Adrenal gland (tissue), 7 donors: ENCODE measurements around the genes CLPP, ALKBH7 and SLC25A41.

DNA sequence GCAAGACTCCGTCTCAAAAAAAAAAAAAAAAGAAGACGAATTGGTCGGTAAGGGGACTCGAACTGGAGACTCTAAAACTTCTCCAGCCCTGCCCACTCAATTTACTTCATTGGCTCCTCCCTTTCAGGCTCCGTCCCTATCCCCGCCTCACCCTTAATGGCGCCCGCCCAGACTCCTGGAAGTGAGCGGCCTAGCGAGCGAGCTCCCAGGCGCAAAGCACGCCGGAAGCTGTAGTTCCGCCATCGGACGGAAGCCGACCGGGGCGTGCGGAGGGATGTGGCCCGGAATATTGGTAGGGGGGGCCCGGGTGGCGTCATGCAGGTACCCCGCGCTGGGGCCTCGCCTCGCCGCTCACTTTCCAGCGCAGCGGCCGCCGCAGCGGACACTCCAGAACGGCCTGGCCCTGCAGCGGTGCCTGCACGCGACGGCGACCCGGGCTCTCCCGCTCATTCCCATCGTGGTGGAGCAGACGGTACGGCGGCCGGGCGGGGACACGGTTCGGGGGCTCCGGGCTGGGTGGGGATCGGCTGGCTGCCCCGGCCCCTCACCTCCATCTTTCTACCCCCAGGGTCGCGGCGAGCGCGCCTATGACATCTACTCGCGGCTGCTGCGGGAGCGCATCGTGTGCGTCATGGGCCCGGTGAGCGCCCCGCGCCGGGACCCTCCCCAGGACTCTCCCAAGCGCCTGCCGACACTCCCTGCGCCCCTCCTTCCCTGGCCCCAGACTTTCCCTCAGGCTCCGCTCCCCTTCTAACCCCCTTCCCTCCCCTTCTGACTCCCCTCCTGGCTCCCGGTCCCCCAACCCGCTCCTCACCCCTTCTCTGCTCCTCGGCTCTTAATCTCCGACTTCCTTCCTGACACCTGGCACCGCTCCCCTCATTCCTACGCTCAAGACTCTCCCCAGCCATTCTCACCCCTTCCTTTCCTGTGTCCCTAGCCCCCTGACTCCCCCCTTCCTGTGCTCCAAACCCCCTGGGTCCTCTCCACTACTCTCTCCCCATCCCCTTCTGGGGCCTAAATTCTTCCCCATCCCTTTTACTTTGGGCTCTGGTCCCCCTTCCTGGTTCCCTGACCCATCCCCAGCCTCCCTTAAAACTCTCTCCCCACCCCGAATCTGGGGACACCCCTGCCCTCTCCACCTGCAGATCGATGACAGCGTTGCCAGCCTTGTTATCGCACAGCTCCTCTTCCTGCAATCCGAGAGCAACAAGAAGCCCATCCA lies at the start of gene CLPP:
TSS of gene CLPP (plus strand) at position 231 of the 1,222 bp plus-strand sequence.
- PRO-cap, 3 experiments = peak in 3 of 3 experiments; most common plus-strand start position 449 of the sequence (in 3); most common minus-strand start position 837 of the sequence (in 3)
- RAMPAGE, long total RNA, 4 experiments = start-site peak on the plus strand in 4 of 4 experiments, centred at positions 151 to 555 of the sequence, 15 to 473 reads per replicate
- RRBS = 1% methylated on average over 14 of the region's 84 CpGs

DNA sequence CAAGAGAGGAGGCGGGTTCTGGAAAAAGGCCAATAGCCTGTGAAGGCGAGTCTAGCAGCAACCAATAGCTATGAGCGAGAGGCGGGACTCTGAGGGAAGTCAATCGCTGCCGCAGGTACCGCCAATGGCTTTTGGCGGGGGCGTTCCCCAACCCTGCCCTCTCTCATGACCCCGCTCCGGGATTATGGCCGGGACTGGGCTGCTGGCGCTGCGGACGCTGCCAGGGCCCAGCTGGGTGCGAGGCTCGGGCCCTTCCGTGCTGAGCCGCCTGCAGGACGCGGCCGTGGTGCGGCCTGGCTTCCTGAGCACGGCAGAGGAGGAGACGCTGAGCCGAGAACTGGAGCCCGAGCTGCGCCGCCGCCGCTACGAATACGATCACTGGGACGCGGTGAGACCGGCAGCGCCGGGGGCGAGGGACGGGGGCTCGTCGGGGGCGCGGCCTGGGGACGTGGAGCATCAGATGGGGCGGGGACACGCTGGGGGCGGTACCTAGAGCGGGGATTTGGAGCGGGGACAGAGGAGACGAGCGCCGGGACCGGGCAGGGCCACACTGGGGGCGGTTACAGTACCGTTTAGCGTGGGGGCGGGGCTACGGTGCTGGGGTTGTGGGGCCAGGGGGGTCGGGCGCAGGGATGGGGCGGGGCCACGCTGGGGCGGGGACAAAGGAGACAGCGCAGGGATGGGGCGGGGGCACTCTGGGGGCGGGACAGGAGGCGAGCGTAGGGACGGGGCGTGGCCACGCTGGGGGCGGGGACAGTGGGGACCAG lies at the start of gene ALKBH7:
TSS of gene ALKBH7 (plus strand) at position 158 of the 767 bp plus-strand sequence.
- PRO-cap, 3 experiments = peak in 3 of 3 experiments; most common plus-strand start position 185 of the sequence (in 3); most common minus-strand start position 552 of the sequence (in 2)
- RAMPAGE, long total RNA, 4 experiments = start-site peak on the plus strand in 4 of 4 experiments, centred at positions 165 to 174 of the sequence, 605 to 1,340 reads per replicate
- RRBS = no CpG with 5 or more reads among the region's 73 CpGs

- PRO-cap, 3 experiments = no peak in any of the 3 experiments
- RAMPAGE, long total RNA, 4 experiments = no peak in any of the 4 experiments
- RRBS = 96% methylated on average over 1 of the region's 35 CpGs
These were observed 5.7 kb upstream of the PSPN start for GRCh38 chr19:6381267-6382038.

- PRO-cap, 3 experiments = no peak in any of the 3 experiments
- RAMPAGE, long total RNA, 4 experiments = no peak in any of the 4 experiments
- RRBS = 83% methylated on average over 15 of the region's 32 CpGs
These were observed 10.3 kb downstream of the KHSRP start for GRCh38 chr19:6414235-6414792.

GRCh38 chr19:6433677-6433907 lies at the start of gene SLC25A41:
TSS of gene SLC25A41 (minus strand) at chr19:6433763.
- PRO-cap, 3 experiments = no peak in any of the 3 experiments
- RAMPAGE, long total RNA, 4 experiments = no peak in any of the 4 experiments
- RRBS = no CpG with 5 or more reads among the region's 4 CpGs

GRCh38 chr19:6441754-6442396 lies 8.3 kb upstream of the SLC25A41 start:
- PRO-cap, 3 experiments = no peak in any of the 3 experiments
- RAMPAGE, long total RNA, 4 experiments = no peak in any of the 4 experiments
- RRBS = 99% methylated on average over 4 of the region's 15 CpGs

DNA sequence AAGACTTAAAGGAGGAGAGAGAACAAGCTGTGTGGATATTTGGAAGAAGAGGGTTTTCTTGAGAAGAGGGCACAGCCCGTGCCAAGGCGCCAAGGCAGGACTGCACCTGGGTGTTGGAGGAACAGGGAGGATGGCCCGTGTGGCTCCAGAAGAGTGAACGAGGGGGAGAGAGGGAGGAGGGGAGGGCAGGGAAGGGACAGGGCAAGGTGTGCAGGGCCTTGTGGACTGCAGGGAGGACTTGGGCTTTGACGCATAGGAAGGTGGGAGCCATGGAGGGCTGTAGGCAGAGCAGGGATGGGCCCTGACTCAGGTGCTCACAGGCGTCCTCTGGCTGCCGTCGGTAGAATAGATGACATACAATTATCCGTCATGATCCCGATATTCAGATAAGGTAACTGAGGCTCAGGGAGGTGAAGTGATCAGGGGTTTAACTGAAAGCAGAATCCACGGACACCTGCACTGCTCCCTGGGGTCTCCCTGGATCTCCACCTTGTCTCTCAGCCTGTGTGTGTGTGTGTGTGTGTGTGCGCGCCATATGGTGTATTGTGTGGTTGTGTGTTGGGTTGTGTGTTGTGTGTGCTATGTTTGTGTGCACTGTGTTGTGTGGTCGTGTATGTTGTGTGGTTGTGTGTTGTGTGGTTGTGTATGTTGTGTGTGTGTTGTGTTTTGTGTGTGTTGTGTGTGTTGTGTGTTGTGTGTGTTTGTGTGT lies 3.4 kb downstream of the C3 start:
- PRO-cap, 3 experiments = no peak in any of the 3 experiments
- RAMPAGE, long total RNA, 4 experiments = no peak in any of the 4 experiments
- RRBS = no CpG with 5 or more reads among the region's 14 CpGs

- PRO-cap, 3 experiments = no peak in any of the 3 experiments
- RAMPAGE, long total RNA, 4 experiments = no peak in any of the 4 experiments
- RRBS = 74% methylated on average over 3 of the region's 18 CpGs
These were observed 1.9 kb downstream of the GPR108 start for GRCh38 chr19:6735222-6736075.

- PRO-cap, 3 experiments = no peak in any of the 3 experiments
- RAMPAGE, long total RNA, 4 experiments = no peak in any of the 4 experiments
- RRBS = no CpG with 5 or more reads among the region's 15 CpGs
These were observed 3.8 kb downstream of the TRIP10 start for GRCh38 chr19:6743228-6743698.

GRCh38 chr19:6803007-6803489 lies 30.5 kb downstream of the VAV1 start:
- PRO-cap, 3 experiments = peak in 1 of 3 experiments; most common minus-strand start chr19:6803159 (in 1)
- RAMPAGE, long total RNA, 4 experiments = no peak in any of the 4 experiments
- RRBS = no CpG with 5 or more reads among the region's 9 CpGs

DNA sequence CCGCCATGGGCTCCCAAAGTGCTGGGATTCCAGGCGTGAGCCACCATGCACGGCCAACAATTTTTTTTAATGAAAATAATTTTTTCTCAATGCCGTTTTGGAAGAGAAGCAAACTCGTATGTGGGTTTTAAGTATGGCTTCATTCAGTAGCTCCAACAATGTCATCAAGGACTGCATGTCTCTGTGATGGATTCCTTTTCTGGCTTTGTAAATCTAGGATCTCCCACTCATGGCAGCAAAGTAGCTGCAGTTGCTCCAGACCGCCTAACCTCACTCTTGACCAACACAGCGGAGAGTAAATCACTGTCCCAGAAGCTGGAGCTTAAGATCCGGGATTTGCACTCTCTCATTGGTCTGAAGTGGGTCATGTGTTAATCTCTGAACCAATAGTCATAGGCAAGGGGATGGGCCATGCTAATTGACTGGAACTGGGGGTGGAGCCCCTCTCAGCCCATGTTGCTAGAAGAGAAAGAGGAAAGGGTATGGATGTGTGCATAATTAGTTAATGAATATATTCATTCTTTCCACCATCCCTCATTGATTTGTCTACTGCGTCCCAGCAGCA lies 33.9 kb downstream of the VAV1 start:
- PRO-cap, 3 experiments = no peak in any of the 3 experiments
- RAMPAGE, long total RNA, 4 experiments = no peak in any of the 4 experiments
- RRBS = no CpG with 5 or more reads among the region's 9 CpGs

GRCh38 chr19:6833273-6833870 lies 54.0 kb upstream of the ADGRE1 start:
- PRO-cap, 3 experiments = no peak in any of the 3 experiments
- RAMPAGE, long total RNA, 4 experiments = no peak in any of the 4 experiments
- RRBS = no CpG with 5 or more reads among the region's 13 CpGs

DNA sequence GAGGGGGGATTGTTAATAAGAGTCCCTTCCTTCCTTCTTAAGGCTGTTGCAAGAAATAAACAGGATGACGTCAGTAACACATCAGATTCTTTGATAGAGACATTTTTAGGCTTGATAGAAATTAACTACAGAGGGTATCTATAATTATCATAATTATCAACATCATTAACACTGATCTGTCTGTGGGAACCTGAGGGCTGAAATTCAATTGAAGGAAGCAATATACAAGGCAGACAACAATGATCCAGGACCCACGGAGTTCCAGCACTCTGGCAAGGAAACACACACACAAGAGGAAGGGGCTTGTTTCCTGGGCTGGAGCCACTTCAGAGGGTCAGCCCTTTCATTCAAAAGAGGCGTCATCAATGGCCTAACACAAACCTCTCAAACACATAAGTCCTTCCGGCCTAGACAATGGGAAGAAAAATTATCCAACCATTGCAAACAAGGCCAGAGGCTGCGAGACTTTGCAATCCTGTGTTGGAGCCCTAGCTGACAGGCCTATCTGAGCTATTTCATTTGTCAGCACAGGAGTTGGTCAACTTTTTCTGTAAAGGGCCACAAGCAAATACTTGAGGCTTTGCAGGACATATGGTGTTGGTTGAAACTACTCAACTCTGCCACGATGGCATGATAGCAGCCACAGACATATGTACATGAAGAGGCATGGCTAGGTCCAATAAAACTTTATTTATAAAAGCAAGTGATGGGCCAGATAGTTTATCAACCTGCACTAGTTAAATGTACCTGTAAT lies 105.1 kb downstream of the INSR start:
- PRO-cap, 3 experiments = no peak in any of the 3 experiments
- RAMPAGE, long total RNA, 4 experiments = no peak in any of the 4 experiments
- RRBS = no CpG with 5 or more reads among the region's 6 CpGs

DNA sequence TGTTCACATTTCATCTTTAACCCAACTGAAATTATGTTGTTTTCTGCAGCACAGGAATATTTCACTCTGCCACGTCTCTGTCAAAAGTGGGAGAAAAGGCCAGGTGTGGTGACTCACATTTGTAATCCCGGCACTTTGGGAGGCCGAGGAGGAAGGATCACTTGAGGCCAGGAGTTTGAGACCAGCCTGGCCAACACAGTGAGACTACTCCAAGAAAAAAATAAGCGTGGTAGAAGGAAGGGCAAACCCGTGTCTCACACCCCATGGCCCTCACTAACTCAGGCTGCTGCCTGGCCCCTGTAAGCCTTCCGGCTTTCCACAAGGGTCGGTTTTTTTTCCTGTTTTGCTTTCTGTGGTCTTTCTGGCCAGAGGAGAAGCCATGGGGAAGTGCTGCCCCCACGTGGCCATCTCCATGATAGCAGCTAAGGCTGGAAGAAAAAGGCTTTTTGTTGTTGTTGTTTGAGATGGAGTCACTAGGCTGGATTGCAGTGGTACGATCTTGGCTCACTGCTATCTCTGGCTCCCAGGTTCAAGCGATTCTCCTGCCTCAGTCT lies 7.8 kb upstream of the ARHGEF18 start:
- PRO-cap, 3 experiments = no peak in any of the 3 experiments
- RAMPAGE, long total RNA, 4 experiments = no peak in any of the 4 experiments
- RRBS = no CpG with 5 or more reads among the region's 10 CpGs

DNA sequence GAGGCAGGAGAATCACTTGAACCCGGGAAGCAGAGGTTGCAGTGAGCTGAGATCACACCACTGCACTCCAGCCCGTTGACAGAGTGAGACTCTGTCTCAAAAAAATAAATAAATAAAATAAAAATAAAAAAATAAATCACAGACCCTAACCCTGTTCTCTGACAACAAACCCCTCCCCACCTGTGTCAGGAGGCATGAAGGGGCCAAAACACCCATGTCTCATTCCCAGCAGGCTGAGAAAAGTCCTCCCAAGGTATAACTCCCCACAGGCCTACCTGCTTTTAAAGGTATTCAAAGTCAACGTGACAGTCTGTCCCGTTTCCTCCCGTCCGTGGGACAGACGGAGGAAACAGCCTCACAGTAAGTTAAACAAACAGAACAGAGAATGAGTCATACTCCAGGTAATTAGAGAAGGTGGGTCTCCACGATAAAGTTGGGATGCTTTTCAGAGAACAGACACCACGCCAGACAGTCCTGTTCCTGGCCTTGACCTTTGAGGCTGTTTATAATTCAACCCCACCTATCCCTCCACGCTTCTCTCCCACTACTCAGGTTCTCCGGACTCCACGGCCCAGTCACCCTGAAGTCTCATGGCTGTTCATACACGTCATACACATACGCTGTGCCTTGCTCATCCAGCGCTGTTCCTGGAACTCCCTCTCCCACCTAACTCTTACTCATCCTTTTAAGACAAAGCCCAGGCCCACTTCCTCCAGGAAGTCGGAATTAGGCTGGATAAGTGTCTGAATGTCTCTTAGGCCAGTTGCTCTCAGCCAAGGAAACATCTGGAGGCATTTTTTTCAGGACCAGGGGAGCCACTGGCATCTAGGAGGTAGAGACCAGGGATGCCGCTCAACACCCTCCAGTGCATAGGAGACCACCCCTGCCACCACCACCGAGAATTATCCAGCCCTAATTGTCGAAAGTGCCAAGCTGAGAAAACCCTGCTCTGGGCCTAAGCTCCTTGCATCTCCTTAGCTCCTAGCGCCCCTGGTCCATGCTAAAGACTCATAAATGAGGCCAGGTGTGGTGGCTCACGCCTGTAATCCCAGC lies 42.5 kb downstream of the ARHGEF18 start:
- PRO-cap, 3 experiments = no peak in any of the 3 experiments
- RAMPAGE, long total RNA, 4 experiments = no peak in any of the 4 experiments
- RRBS = no CpG with 5 or more reads among the region's 21 CpGs

DNA sequence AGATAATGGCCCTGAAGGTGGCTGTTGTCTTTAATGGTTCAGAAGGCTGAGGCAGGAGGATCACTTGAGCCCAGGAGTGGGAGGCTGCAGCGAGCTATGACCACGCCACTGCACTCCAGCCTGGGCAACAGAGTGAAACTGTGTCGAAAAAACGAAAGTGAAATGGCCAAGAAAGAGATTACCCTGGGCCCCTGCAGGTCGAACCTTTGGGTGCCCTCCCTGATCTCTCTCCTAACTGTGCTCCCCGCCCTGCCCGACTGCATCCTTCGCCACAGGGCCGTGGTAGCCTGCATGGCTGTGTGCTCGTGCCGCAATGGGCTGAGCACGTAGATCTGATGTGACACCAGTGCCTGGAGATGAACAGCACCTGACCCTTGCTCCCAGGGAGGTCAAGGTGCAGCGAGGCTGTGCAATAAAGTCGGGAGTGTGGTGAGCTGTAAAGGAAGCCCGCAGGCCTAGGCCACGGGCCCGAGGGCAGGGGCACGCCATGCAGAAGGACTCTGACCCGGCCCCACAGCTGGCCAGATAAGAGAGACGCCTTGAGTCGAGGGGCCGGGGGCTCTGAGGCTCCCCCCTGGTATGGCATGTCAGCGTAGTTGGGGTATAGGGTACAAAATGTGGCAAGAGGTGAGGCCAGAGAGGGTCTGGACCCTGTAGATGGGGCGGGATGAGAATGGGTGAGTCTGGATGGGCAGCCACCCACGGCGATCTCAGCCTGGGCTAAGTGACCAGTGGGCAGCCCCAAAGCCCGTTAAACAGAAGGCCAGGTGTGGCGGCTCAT lies 60.1 kb downstream of the PEX11G start:
- PRO-cap, 3 experiments = no peak in any of the 3 experiments
- RAMPAGE, long total RNA, 4 experiments = no peak in any of the 4 experiments
- RRBS = 100% methylated on average over 2 of the region's 28 CpGs

GRCh38 chr19:7483685-7484124 lies 5.1 kb downstream of the PEX11G start:
- PRO-cap, 3 experiments = peak in 1 of 3 experiments; most common plus-strand start chr19:7483996 (in 1); most common minus-strand start chr19:7483794 (in 1)
- RAMPAGE, long total RNA, 4 experiments = no peak in any of the 4 experiments
- RRBS = no CpG with 5 or more reads among the region's 19 CpGs

DNA sequence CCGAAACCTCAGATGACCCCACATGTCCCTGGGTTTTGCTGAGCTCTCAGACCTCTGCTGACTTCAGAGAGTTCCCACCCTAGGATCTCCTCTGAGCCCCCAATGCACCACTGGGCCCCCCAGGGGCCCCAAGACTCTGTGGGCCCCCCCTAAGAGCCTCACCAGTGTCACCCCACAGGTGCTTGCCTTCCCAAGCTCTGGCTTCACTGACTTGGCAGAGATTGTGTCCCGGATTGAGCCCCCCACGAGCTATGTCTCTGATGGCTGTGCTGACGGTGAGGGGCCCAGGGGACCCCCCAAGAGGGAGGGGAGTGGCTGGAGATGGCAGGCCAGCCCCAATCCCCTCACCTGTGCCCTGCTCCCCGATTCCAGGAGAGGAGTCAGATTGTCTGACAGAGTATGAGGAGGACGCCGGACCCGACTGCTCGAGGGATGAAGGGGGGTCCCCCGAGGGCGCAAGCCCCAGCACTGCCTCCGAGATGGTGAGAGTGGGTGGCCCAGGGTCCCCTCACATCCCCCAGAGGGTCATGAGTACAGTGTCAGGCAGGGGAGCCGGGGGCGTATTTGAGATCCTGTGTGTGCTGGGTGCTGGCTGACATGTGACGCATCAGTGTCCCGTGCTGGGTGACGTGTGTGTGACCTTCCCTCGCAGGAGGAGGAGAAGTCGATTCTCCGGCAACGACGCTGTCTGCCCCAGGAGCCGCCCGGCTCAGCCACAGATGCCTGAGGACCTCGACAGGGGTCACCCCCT lies 25.5 kb downstream of the PNPLA6 start:
- PRO-cap, 3 experiments = no peak in any of the 3 experiments
- RAMPAGE, long total RNA, 4 experiments = no peak in any of the 4 experiments
- RRBS = no CpG with 5 or more reads among the region's 25 CpGs

DNA sequence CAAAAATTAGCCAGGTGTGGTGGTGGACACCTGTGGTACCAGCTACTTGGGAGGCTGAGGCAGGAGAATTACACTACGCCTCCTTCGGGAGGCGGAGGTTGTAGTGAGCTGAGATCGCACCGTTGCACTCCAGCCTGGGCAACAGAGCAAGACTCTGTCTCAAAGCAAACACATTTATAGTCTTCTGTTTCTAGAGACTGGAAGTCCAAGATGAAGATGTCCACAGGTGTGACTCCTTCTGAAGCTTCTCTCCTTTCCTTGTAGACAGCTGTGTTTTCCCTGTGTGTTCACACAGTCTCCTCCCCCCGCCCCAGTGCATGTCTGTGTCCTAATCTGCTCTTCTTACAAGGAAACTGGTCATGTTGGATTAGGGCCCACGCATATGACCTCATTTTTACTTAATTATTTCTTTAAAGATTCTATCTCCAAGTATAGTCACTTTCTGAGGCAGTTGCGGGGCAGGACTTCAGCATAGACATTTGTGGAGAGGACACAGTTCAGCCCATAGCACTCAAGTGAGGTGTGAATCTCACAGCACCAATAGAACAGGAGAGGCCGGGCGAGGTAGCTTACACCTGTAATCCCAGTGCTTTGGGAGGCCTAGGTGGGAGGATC lies 12.4 kb downstream of the STXBP2 start:
- PRO-cap, 3 experiments = no peak in any of the 3 experiments
- RAMPAGE, long total RNA, 4 experiments = no peak in any of the 4 experiments
- RRBS = no CpG with 5 or more reads among the region's 10 CpGs

GRCh38 chr19:7658238-7658899 lies 10.5 kb upstream of the RETN start:
- PRO-cap, 3 experiments = no peak in any of the 3 experiments
- RAMPAGE, long total RNA, 4 experiments = no peak in any of the 4 experiments
- RRBS = no CpG with 5 or more reads among the region's 9 CpGs